Epidermal melanocyte (primary cell): ENCODE measurements around the genes CD300A and CD300LB.

DNA sequence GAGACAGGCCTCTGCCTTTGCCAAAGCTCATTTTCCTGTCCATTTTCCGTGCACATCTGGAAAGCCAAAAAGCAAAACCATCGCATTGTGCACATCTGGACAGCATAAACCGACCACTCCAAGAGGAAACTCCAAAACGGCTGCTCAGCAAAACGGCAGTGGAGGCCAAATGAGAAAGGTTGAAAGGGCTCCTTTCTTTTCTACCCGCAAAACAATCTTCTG, 426.4 kb downstream of the SLC39A11 start:
- RRBS = no CpG with 5 or more reads among the region's 6 CpGs

GRCh38 chr17:72875762-72876111, 216.8 kb downstream of the SLC39A11 start:
- RRBS = no CpG with 5 or more reads among the region's 2 CpGs

- RRBS = 70% methylated on average over 2 of the region's 11 CpGs
Observed at GRCh38 chr17:73010854-73011443, 81.5 kb downstream of the SLC39A11 start.

DNA sequence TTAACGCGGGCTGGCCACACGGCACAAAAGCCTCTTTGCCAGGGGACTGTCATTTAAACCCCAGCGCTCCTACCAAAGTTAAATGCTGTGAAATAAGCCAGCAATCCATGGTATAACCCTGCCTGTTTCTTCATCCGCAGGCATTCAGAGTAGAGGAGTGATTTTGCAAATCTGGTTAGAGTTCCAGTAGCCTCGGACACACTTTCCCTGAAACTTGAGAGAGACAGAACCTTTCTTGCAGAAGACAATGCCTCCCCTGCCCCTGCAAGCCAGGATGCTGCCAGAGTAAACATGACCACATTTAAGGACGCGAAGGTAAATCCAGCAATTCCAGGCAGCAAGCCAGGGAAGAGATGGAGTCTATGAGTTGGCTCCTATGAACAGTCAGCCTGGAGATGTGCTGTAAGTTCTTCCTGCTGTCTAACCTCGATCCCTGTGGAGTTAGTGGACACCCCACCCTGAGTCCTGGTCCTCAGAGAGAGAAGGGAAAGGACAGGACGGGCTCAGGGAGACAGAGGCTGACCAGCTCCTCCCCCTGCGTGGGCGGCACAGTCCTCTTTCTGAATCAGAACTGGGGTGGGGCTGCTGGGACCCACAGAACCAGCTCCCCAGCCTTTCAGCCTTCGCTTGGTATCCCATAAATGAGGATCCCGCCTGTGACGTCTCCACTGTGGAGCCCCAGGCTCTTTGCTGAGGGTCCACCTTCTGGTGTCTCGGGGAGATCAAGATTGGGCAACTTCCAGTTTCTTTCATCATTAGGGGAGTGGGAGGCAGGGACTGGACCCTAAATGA, 25.0 kb downstream of the CDC42EP4 start:
- RRBS = no CpG with 5 or more reads among the region's 16 CpGs

- RRBS = no CpG with 5 or more reads among the region's 27 CpGs
Observed at GRCh38 chr17:73307976-73308867, 3.6 kb downstream of the CDC42EP4 start.

- RRBS = 6% methylated on average over 8 of the region's 52 CpGs
Observed at GRCh38 chr17:73901697-73902546, 257.7 kb upstream of the SDK2 start.

- RRBS = no CpG with 5 or more reads among the region's 13 CpGs
Observed at GRCh38 chr17:74241364-74241979, 28.1 kb downstream of the TTYH2 start.

- RRBS = 12% methylated on average over 3 of the region's 20 CpGs
Observed at GRCh38 chr17:74245158-74245777, 28.8 kb upstream of the DNAI2 start.

- RRBS = no CpG with 5 or more reads among the region's 5 CpGs
Observed at GRCh38 chr17:74295790-74296213, 21.8 kb downstream of the DNAI2 start.

- RRBS = no CpG with 5 or more reads among the region's 7 CpGs
Observed at GRCh38 chr17:74415909-74416375, 15.9 kb upstream of the GPRC5C start.

DNA sequence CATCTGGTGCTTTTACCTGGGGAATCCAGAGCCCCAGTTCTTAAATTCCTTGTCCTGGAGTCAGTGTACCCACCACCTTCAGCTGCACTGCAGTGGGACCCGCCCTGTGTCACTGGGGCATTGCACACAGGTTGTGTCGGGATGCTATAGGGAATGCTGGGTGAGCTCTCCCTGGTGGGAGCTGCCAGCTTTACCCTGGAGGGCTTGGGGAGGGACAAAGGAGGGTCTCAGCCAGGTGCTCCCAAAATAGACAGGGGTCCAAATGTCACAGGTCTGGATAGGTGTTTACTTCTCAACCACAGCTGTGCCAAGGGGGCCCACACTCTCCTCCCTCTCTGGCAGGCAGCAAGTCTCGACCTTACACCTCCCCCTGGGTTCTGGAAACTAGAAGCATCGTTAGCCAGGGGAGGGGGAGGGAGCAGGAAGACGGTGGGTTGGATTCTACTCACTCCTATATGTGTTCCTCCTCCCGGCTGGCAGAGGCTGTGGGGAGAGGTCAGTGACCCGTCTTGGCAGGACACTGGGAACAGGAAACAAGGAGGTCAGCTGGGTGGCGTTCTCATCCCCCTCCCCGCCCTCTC, 12.2 kb downstream of the GPRC5C start:
- RRBS = no CpG with 5 or more reads among the region's 9 CpGs

DNA sequence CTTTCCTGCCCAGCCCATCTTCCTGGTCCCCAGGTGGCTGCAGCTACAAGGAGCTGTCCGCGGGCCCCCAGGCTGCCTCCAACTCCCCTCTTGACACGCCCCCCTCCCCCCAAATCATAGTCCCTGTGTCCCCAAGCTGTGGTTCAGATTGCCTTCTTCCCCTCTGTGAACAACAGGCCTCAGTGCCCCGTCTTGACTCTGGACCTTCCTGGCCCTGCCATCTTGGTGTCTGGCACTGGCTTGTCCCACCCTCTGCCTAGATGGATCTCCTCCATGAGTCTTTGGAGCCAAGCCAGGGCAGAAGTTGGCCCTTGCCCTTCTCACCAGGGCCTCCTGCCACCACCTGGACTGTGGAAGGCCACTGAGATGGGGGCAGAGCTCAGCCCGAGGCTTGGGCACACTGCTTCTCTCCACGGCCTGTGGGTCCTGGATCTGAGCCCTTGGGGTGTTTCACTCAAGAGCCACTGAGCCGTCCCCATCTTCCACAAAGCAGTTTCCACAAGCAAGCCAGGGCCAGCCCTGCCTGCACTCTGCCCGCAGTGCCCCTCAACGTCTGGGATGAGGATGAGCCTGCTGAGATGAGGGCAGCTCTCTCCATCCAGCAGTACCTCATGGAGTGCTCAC, 16.8 kb upstream of the CD300A start:
- RRBS = no CpG with 5 or more reads among the region's 9 CpGs

GRCh38 chr17:74465916-74467145, at the start of gene CD300A:
CD300A (plus strand) TSS chr17:74466634.
- RRBS = 14% methylated on average over 1 of the region's 41 CpGs

DNA sequence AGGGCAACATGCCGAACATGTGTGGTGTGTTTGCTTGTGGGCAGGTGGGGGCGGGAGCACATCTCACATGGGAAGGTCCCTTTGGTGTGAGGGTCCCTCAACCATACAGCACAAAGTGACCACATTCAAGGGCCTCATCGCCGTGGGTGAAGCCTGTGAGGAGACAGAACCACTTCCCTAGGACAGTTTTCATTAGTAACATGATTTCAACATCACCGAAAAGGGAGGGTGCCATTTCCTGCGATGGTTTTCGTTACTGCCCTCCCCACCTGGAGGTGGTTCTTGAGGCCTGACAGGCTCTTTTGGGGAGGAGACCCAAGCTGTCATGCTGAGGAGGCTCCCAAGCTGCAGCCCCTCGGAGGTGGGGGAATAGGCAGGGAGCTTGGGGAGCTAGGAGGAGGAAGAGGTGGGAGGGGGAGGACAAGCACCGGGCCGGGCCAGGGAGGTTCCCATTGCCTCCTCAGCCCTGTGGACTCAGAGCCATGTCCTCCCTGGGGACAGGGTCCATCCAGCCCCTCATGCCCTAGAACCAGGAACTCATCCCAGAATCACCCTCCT, 9.5 kb downstream of the CD300LB start:
- RRBS = no CpG with 5 or more reads among the region's 10 CpGs

DNA sequence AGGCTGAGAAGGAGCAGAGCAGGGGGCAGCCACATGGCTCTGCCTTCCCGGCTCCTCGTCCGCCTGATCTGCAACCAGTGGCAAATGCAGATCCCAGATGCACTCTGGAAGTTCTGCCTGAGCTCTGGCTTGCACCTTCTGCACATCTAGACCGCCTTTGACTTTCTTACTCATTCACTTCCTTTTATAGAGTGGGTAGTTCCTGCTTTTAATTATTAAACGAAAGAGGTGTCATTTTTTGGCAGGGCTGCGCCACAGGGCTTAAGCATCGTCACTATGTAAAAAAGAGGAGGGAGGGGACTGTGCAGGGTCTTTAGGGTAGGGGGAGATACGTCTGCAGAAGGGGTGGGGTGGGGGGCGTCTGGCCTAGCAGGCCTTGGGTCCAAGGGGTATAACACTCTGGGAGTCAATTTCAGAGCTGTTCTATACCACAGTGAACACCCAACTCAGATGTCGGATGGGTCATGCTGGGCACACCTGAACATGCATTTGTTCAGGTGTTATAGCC, at the start of gene CD300LB:
Gene CD300LB, minus strand, starts transcription at position 160 of the 508 bp plus-strand sequence.
- RRBS = no CpG with 5 or more reads among the region's 10 CpGs

DNA sequence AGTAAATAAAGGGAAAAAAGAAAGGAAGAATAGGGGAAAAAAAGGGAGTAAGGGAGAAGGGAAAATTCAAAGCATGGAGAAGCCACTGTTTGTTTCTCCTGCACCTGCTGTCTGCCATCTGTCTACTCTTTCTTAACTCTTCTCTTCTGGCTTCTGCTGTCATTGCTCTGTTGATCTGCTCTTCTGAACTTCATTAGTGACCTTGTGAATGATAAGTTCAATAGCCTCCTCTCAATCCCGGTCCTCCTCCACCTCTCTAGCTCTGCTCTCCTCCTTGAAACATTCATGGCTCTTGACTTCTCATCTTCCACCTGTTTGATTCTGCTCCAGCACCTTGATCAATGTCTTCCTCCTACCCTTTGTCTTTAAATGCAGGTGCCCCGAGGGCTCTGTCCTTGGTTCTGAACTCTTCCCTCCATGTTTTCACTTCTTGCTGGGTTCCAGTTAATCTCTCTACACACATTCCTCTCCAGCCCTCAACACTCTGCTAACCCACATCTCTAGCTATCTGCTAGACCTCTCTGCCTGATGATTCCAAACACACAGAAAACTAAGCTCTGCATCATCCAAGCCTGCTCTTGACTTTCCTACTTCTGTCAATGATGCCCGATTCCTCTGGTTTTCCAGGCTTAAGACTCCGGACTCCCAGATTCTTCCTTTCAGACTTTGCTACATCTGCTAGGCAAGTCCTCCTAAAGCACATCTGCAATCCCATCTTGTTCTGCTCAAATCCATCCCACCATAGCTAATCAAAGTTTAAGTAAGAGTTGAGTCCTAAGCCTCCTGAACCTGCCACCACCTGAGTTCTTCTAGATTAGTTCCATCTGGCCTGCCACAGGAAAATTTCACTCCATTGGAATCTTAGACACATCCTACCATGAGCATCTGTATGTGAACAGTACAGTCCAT, 13.4 kb downstream of the CD300E start:
- RRBS = no CpG with 5 or more reads among the region's 4 CpGs

DNA sequence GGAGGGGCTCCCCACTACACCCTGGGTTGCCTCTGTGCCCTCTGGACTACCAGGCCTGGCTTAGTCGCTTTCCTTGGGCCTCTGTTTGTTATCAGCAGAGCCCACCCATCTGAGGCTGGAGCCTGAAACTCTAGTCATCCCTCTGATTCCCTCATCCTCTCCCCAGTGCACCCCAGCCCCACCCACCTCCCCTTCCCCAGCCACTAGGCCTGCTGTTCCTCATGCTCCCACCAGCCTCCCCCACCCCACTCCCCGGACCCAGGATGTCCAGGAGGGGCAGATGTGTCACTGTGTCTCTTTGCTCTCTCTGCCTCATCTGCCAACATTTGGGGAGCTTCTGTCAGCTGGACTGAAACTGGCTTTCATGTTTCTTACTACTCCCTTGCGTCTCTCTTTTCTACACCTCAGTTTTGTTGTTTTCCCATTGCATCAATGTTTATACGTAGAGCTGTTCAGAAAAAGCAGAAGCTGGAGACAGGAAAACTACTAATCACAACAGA, 17.9 kb upstream of the CD300E start:
- RRBS = no CpG with 5 or more reads among the region's 4 CpGs

- RRBS = no CpG with 5 or more reads among the region's 26 CpGs
Observed at GRCh38 chr17:74744648-74745608, 3.5 kb upstream of the NHERF1 start.

- RRBS = no CpG with 5 or more reads among the region's 10 CpGs
Observed at GRCh38 chr17:74752687-74753384, 4.4 kb downstream of the NHERF1 start.

GRCh38 chr17:74770147-74771184, 5.7 kb downstream of the NAT9 start:
- RRBS = no CpG with 5 or more reads among the region's 14 CpGs